Spinal cord (tissue), 3 donors: ENCODE measurements around the genes PCDH11Y, TSPY3, TSPY10 and RBMY1F.

DNA sequence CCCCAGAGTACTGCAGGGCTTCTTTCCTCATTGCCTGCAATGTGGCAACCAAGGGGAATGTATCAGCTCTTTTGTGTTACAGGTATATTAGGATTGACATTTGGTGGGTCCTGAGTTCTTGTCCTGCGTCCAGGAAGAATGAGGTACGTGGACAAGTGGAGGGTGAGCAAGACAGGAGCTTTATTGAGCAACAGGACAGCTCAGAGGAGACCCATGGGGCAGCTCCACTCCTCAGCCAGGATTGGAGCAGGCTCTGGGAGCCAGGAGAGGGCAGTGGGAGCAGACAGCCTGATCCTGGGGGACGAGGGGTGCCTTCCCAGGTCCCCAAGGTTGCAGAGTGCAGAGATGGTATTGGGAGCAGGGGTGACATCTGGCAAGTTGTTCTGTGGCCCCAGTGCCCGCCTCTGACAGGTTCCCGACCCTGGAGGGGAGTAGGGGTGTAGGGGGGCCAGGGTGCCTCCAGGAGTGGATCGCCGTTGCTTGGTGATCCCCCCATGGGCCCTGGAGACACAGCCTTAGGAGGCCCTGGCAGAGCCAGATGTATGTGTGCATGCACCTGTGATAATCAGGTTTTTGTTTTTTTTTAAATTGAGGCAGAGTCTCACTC is 26.7 kb downstream of the RPS4Y1 start:
- PRO-cap, result no peak
- RAMPAGE, long total RNA, result no peak

DNA sequence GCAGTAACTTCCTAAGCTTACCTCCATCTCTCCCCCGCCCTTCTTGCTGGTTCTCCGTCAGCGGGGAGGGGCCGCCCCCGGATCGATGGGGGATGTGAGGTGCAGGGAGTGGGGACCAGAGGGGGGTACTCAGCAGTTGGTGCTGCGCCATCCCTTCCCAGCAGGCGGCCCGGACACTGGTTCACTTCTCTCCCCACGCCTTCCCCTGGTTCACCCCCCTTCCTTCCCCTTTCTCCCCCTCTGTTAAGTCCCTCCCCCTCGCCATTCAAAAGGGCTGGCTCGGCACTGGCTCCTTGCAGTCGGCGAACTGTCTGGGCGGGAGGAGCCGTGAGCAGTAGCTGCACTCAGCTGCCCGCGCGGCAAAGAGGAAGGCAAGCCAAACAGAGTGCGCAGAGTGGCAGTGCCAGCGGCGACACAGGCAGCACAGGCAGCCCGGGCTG is at the start of gene PCDH11Y:
TSS of gene PCDH11Y (plus strand) at position 296 of the 440 bp plus-strand sequence.
- PRO-cap, result no peak
- RAMPAGE, long total RNA, result no peak

DNA sequence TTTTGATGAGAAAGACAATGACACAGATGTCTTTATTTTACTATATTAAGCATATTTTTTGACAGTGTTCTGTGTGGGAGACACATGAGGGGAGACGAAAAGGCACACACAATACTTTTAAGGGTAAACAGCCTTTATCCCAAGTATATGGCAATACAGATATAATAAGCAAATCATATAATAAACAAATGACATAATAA is 311.0 kb downstream of the PCDH11Y start:
- PRO-cap, result no peak
- RAMPAGE, long total RNA, result no peak

DNA sequence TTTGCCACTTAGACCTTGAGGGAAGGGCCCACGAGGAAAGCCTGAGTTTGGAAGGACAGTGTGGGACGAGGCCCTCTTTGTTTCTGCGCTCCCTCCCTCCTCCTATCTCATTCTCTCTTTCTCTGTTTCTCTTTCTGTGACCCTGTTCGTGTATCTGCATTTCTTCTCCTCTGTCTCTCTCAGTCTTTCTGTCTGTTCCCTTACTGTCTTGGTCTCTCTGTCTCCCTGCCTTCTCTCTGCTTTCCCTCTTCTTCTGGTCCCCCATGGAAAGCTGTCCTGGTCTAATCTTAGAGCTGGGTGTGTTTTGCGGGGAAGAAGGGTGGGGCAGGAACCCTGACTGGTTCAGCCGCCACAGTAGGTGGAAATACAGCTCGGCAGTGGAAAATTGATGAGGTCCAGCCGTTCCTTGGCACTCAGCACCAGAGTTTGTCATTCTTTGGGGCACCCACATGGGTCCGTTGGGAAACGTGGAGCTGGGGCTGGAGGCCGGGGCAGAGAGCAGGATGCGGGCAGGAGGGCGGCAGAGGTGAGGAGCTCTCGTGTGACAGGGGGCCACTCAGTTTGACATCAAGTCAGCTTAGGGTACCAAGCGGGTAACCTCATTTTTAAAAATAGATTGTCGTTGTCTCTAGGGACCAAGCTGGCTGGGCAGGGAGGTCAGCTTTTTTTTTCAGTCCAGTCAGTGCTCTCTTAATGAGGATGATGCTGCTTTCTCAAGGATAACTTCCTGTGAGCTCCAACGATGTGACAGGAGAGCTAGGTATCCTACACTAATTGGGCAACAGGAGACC is 364.2 kb upstream of the AMELY start:
- PRO-cap, result no peak
- RAMPAGE, long total RNA, result no peak

GRCh38 chrY:7279370-7279923 is 367.9 kb upstream of the AMELY start:
- PRO-cap, result no peak
- RAMPAGE, long total RNA, result no peak

GRCh38 chrY:9398148-9398568 is at the start of gene TSPY3:
Gene TSPY3 (plus strand): TSS chrY:9398421.
- PRO-cap, result no peak
- RAMPAGE, long total RNA, result no peak

GRCh38 chrY:9527557-9528047 is at the start of gene TSPY10:
Gene TSPY10 (plus strand): TSS chrY:9527880.
- PRO-cap, result no peak
- RAMPAGE, long total RNA, result no peak

GRCh38 chrY:10034964-10035472 is 507.3 kb downstream of the TSPY10 start:
- PRO-cap, result no peak
- RAMPAGE, long total RNA, result no peak

GRCh38 chrY:11102990-11103312 is 1575.3 kb downstream of the TSPY10 start:
- PRO-cap, result no peak
- RAMPAGE, long total RNA, result no peak

GRCh38 chrY:12661887-12662844 is 38.9 kb upstream of the USP9Y start:
- PRO-cap, result no peak
- RAMPAGE, long total RNA, result no peak

- PRO-cap, result no peak
- RAMPAGE, long total RNA, result no peak
These were observed 365.8 kb downstream of the KDM5D start for GRCh38 chrY:19378659-19379146.

GRCh38 chrY:19607963-19608363 is 136.6 kb downstream of the KDM5D start:
- PRO-cap, result no peak
- RAMPAGE, long total RNA, result no peak

DNA sequence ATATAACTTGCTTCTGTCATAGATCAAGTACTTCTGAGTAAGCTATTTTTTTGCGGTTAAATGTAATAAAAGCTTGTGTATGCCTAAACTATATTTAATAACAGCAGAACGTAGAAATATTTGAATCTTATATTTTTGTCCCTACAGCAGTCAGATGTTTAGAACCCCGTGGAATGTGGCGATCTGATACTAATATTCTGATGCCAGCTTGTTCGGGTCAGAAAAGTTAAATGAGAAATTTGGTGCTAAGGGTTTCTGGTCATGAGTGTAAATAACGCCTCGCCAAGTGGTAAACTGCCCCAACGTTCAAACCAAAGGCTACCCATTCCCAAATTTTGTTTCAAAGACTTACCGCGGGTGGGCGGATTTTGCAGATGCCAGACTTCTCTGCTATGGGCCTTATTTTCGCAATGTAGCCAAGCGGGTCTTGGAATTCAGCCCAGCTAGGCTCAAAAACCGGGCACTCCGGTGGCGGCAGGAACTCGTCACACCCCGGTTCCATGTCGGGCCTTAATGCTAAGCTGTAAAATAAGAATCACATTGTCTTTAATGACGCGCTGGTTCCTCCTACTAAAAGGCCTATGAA is 400 bp downstream of the KDM5D start:
- PRO-cap, result no peak
- RAMPAGE, long total RNA, result no peak

DNA sequence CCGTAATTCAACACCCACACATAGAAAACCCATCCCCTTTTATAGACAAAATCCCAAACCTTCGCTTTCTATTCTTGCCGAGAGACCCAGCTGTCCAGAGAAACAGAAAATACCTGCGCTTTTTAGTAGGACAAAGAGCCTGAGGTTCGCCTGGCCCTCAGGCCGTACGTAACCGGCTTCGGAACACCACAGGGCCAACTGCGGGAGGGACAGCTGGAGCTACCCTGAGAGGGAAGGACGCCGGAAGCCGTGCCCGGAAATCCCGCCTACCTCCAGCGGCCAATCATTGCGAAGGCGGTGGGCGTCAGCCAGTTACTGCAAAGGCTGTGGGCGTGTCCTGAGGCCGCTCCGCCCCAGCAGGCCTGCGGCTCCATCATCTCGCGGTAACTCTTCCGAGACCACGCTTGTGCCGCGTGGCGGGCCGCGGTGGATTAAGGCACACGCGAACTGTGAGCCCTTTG is at the start of gene RBMY1F:
TSS of gene RBMY1F (minus strand) at position 202 of the 461 bp plus-strand sequence.
- PRO-cap, result no peak
- RAMPAGE, long total RNA, result no peak

DNA sequence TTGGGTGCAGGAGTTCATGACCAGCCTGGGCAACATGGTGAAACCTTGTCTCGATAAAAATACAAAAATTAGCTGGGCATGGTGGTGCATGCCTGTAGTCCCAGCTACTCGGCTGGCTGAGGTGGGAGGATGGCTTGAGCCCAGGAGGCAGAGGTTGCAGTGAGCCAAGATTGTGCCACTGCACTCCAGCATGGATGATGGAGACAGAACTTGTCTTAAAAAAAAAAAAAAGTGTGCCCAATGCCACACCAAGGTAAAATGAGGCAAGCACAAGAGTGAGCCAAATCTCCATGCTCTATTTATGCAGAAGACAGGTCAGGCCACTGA is 778.8 kb downstream of the CDY1 start:
- PRO-cap, result no peak
- RAMPAGE, long total RNA, result no peak